Peritoneum (tissue), 1 donor: ENCODE results near the gene OARD1.

- PRO-cap = no peak
These were observed 339.1 kb downstream of the ZFAND3 start for GRCh38 chr6:38158419-38159186.

DNA sequence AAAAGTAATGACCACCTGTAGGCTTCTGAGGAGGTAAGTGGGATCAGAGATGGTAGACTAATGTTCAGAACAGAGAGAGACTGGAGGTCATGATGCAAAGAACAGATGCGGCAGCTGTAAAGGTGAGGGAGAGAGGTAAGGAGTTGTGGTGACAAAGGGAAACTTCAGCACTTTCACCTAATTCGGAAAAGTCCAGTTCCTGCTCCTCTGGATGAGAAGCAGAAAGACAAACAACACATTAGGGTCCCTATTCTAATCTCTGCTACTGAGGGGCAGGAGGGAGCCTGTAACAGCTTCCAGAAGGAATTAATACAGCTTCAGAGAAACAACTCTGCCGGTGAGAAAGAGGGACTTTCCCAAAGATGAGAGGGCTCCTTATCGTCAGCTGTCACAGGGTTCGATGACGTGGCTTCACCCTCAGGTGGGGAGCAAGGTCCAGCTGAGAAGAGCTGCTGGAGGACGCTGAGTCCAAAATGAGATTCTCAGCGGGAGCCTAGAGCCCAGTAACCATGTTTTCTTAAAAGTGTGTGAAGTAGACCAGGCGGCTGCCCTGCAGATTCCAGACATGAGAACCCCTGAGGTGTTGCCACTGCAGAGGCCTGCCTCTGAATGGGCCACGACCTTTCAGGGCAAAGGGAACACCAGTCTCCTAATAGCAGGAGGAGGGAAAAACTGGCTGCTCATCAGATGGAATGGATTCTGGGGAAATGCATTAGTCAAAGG, 375.3 kb downstream of the BTBD9 start:
- PRO-cap = no peak

- PRO-cap = no peak
These were observed 281.8 kb downstream of the BTBD9 start for GRCh38 chr6:38357788-38358533.

DNA sequence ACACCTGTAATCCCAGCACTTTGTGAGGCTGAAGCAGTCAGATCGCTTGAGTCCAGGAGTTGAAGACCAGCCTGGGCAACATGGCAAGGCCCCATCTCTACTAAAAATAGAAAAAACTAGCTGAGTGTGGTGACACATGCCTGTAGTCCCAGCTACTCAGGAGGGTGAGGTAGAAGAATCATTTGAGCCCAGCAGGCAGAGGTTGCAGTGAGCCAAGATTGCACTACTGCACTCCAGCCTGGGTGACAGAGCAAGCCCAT, 68.1 kb downstream of the BTBD9 start:
- PRO-cap = no peak

GRCh38 chr6:38603950-38604517, 35.7 kb downstream of the BTBD9 start:
- PRO-cap = no peak

- PRO-cap = no peak
These were observed 2.9 kb downstream of the GLO1 start for GRCh38 chr6:38699805-38700629.

DNA sequence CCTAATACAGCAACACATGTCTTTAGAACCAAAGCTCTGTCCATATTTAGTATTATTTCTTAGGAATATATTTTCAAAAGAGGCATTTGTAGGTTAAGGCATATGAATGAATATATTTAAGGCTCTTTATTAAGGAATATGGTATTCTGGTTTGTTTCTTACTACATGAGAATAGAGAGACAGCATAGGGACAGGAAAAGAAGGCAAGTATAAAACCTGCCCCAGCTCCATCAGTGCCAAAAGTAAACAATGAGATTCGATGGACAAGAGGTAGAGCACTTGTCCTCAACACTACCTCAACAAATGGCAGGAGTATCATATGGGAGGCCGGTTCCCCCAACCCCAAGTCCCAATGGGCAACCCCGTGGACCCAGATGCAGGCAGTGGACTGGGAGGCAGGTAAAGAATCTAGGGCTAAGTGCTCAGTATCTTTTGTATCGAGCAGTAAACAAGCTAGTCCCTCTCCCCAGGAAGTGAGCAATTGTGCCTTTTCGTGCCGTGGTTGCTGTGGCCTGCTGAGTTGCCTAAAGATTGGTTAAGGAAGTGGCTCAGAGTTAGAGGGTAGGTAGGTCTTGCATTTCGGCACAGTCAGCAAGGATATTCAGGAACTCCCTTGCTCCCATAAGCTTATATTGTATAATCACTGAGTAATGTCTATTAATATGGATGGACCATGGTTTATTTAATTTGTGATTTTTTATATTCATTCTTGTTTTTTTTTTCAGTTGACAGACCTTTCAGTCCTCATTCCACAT, 1.4 kb upstream of the DNAH8 start:
- PRO-cap = no peak

DNA sequence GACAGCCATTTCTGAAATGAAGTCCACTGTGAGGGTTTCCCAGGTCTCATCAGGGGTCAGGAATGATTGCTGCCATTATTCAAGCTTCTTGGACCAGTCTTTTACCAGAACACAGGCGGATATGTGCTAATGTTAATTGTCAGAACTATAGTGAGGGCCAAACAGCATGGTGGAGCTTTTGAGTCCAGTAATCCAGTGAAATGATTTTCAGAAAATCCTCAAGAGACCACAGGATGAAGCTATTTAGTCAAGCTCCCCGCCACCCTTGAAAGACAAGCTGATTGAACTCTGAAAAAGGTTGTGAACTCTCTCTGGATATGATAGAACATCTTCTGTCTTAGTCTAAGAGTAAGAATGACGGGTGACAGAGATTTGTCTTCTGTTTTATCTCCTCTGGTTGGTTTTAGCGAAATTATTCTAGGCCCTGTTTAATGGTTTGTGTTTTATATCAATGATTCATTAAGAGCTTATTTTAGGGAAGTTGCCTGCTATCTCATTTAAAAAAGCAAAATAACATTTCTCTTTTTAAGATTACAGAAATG, 60.2 kb downstream of the DNAH8 start:
- PRO-cap = no peak

- PRO-cap = no peak
These were observed 11.8 kb downstream of the KCNK5 start for GRCh38 chr6:39217382-39217896.

DNA sequence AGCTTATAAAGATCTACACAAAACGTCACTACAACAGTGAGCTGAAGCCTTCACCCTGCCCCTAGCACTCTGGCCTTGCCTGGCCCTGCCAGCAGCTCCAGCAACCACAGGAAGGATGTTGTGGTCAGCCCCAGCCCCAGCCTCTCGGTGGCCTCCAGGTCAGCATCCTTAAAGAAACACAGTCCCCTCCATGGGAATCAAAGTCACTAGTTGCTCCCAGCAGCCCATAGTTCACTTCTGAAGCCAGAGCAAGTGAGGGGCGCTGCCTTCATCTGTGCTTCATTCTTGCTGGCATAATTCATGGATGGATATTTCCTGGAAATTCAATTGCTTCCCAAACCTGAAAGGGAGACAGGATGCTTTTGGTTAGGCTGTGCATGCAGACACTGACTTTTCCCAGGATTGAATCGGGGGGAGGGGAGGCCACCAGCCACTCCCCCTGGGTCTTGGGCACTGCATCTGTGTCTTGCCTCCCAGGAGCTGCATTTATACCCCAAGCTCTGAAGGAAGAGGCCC, 13.8 kb upstream of the KCNK16 start:
- PRO-cap = no peak

GRCh38 chr6:40755313-40755640, 168.1 kb upstream of the LRFN2 start:
- PRO-cap = no peak

- PRO-cap = no peak
These were observed 1.1 kb upstream of the TSPO2 start for GRCh38 chr6:41041157-41041594.

- PRO-cap = no peak
These were observed 2.3 kb downstream of the APOBEC2 start for GRCh38 chr6:41055166-41055755.

DNA sequence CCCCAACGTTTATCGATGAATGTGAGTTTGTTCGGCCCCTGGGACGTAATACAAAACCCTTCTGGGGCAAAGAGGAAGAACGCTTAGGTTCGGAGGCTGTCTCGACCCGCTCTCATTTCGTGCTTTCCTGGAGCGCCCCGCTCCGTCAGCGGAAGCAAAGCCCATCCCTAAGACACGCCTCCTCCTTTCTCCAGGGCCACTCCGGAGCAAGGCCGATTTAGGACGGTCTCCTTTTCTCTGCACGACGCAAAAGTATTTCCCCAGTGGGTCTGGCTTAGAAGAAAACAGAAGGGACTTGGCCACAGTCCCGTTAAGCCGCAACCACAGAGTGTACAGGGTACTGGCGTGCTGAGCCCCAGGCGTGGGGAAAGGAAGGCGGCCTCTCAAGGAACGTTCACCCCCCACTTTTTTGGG, 382 bp downstream of the OARD1 start:
- PRO-cap = bidirectional peak, plus-strand start at position 263 of the sequence, minus-strand start at position 119 of the sequence

- PRO-cap = no peak
These were observed at the start of gene OARD1 for GRCh38 chr6:41072181-41072707. Gene OARD1 (minus strand): TSS chr6:41072356.

- PRO-cap = unidirectional peak, minus-strand start at chr6:41073816
These were observed 870 bp downstream of the NFYA start for GRCh38 chr6:41073578-41074110.

- PRO-cap = no peak
These were observed 7.9 kb downstream of the NFYA start for GRCh38 chr6:41080443-41081238.

GRCh38 chr6:41101615-41102620, 29.1 kb downstream of the NFYA start:
- PRO-cap = no peak

DNA sequence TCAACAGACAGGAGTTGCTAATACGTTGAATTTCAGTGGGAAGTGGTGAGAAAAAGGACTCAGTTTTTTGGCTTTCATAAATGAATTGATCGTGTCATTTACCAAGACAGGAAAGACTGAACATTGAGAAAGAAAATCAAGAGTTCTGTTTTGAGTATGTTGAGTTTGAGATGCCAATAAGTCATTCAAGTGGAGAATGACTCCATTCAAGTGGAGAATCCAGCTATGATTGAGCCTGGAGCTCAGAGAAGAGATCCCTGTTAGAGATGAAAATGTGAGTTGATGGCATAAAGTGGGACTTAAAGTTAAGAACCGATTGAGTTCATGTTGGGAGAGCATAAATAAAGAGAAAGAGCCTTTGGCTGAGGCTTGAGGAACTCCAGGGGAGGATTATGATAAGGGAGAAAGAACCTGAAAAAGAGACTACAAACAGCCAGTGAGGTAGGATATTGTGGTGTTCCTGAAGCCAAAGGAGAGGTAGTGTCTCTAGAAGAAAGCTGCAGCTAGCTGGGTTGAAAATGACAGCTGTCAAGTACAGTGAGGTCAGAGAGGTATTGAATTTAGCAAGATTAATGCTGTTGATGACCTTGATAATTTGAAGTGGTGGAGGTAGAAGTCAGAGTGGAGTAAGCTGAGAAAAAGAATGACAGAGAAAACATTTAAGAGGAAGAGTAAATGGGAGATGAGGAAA, 31.3 kb downstream of the NFYA start:
- PRO-cap = no peak

- PRO-cap = no peak
These were observed 1.6 kb downstream of the TREML2 start for GRCh38 chr6:41199316-41199782.